Natural killer cell (primary cell): ENCODE results near the gene GAB1.

- PRO-cap: no peak
Measured at GRCh38 chr4:143186675-143187034, 1.9 kb downstream of the USP38 start.

- PRO-cap: no peak
Measured at GRCh38 chr4:143297030-143297353, 39.7 kb upstream of the GAB1 start.

GRCh38 chr4:143336721-143337516, at the start of gene GAB1:
Gene GAB1 (plus strand): TSS chr4:143336876.
- PRO-cap: bidirectional peak, plus-strand start at chr4:143336879, minus-strand start at chr4:143336570

GRCh38 chr4:143353632-143354327, 17.1 kb downstream of the GAB1 start:
- PRO-cap: no peak

- PRO-cap: no peak
Measured at GRCh38 chr4:143362280-143362909, 25.7 kb downstream of the GAB1 start.

DNA sequence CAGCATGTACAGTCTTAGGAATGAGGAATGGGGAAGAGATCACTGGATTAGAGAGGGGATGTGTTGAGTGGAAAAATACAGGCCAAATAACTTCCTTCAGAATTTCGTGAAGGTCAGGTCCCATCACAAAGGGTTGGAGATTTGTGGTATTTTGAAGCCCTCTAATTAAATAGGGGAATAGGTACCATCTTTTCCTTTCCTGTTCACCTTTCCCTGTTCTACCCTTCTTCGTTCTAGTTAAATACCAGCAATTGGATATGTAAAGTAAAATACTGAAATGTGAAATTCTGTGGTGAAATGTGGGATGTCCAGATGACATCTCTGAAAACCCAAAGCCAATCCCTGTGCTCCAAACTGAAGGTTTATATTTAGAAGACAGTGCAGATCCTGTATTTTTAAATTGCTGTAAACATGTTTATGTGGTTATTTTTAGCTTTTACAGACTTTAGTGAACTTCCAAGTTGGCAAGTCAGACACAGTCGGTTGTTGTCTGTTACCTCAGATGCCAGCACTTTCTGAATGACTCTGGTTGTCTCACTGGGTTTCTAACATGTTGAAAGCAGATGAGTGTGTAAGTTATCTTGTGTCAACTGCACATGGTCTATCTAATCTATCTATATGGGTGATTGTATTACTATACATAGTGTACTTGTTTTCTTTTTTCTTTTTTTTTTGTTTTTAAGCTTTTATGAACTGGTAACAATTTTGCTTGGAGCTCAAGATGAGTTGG, 66.0 kb downstream of the GAB1 start:
- PRO-cap: no peak

DNA sequence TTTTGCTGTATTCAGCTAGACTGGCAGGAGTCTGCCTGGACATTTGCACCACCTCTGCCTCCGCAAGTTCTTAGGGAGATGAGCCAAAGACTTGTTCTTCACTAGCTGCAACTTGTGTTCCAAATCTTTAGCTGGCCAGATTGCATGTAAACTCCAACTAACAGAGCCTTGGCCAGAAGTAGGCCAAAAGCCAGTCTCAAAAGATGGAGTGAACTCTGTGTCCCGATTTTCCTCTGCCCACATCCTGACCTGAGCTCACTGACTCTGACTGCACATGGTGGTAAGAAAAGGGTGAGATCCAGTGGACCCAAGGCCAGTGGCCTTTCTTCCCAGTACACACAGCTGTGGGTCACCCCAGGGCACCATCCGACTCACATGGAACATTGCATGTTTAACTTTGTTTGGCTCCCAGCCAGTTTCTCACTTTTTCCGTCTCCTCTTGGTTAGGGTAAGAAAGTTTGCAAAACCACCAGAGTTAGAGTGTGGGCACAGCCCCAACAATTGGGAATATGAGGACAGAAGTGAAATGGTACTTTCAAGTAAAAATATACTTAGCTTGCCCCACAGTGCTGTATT, 69.8 kb downstream of the GAB1 start:
- PRO-cap: no peak

DNA sequence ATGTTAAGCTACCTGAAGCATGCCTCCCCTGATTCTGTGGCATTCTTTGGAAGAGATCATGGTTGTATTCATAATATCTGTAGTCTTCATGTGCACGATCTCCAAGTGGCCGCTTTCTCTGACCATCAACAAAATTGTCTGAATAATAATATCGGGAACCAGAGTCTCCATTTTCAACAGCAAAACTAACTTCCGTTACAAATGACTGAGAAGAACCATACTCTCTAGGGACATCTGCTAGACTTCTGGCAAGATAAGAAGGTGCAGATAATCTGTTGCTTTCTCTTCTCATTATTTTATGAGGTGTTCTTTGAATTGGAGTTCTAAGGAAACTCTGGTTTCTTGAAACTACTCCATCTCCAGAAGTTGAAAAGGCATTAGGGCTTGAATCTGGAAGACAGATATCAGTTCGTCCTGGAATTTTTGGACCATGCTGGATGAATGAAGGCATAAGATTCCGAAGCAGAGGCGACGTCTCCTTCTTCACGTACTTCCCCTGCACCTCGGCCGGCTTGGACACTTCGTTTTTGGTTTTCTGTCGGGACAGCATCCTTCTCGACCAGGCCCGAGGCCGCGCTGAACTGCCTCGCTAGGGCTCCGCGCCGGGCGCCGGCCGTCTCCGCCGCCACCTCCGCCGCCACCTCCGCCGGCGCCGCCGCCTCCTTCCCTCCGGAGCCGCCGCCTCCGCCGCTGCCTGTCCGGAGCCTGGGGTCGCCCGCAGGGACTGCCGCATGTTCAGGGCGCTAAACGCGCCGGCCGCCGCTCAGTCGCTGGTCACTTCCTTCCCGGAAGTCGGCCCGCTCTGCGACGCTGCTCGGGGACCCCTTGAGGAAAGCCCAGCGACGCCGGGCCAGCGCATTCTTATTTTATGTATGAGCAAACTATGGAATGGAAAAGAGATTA, 6.4 kb upstream of the GYPE start:
- PRO-cap: unidirectional peak, minus-strand start at position 787 of the sequence

DNA sequence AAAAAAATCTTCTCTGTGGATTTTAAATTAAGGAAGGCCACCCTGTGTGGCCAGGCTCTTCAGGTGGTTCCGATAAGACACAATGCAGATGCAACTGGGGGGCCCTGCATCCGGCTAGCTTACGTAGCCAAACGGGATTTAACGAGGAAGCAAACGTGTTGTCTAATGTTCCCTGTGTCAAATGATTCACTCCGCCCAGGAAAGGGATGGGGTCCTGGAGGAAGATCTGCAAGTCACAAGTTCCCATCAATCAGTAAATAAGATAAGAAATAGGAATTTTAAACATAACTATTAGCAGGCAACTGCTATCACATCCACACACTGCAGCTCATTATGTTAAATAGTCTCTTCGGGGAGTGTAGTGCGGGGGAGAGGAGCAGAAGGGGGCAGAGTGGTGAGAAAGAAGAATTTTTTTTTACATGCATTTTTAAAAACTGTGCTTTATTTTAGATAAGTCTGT, 216.5 kb upstream of the GYPA start:
- PRO-cap: no peak

GRCh38 chr4:144647596-144648551, 1.9 kb downstream of the HHIP start:
- PRO-cap: no peak

GRCh38 chr4:145279070-145279528, 98.7 kb upstream of the OTUD4 start:
- PRO-cap: no peak

DNA sequence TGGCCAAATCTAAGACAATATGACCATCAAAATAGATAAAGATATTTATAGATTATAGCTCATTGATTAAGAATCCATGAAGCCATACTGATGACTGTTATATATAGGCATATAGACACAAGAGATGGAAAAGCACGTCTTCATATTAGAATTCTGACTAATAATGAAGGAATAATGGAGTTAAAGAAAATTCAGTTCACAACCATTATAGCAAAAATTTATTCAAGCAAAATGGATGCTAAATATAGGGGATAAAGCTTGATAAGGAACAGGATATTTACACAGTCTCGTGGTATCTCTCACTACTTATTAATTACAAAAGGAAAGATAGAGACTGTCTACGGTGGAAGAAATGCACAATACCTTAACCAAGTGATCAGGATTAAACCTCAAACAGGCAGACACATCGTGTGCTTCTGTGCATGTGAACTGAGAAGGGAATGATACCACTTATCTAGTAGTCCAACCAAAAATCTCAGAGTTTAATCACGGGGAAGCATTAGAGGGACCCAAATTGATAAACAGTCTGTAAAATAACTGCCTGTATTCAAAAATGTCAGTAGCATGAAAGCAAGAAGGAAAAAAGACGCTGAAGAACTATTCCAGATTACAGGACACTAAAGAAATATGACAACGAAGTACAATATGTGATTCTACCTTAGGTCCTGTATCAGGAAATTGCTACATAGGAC, 55.0 kb downstream of the SMAD1 start:
- PRO-cap: no peak

DNA sequence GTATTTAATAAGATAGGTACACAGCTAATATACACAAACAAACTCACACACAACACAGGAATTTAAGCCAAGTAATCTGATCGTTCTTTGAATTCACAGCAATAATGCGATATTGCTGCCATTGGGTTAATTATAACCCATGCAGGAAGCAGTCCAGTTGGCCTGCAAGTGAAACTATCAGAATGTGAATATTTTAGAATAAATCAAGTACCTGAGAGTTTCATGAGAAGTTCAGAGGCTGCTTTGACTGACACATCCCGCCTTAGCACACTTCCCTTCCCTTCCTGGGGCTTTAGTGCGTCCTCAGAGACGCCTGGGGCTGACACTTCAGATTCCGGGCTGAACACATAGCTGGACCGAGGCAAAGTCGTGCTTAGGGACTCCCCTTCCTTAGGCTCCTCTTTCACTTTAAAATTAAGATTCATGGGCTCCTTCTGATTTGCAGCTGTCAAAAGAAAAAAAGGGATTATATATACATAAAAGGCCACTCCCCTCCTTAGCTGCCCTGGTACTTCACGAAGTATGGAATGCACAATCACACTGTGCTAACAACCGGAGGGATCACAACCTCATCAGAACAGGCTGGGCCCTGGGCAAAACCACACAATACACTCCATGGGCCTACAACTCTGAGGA, 68.5 kb downstream of the ZNF827 start:
- PRO-cap: no peak

DNA sequence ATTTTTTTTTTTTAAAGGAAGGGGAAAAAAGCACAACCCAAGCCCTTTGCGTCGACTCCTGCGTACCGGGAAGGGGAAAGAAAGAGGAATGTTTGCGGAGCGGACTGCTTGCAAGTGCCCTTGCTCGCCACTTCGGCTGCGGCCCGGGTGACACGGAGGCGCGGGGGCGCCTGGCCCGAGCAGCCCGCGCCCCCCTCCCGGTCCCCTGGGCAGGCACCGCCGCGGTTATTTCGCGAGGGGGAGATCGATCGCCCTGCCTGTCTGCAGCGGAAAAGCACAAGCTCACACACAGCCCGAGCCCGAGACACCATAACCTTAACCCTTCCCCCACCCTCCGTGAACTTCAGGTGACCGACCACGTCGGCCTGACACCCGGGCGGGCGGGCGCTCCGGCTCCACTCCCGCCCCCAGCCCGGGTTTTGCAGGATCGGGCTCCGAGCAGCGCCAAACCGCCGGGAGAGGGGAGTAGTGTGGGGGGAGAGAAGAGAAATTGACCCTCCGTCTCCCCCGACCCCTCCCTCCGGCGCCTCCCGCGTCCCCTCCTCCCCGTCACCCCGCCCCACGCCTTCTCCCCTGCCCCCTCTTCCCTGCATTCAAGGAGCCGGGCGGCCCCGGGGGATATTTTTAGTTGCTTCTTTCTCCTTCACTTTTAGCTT, 2.1 kb downstream of the ZNF827 start:
- PRO-cap: bidirectional peak, plus-strand start at position 258 of the sequence, minus-strand start outside the sequence

DNA sequence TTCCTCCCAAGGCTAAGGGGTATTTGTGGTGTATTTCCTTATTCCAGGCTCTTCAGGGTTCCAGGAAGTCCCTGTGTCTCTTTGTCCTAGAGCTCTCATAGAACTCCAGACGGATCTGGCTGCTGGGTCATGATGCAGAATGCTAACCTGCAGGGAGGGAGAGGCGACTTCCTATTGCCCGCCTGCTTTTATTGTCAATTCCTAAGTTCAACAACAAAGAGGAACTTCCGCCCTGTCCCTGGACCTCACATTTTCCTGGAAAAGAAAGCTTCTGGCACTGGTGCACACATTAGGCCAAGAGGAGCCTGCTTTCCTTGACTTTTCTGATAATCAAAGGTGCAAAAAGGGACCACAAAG, 46.0 kb upstream of the ZNF827 start:
- PRO-cap: no peak

GRCh38 chr4:146381300-146381961, 140.3 kb downstream of the SLC10A7 start:
- PRO-cap: no peak

DNA sequence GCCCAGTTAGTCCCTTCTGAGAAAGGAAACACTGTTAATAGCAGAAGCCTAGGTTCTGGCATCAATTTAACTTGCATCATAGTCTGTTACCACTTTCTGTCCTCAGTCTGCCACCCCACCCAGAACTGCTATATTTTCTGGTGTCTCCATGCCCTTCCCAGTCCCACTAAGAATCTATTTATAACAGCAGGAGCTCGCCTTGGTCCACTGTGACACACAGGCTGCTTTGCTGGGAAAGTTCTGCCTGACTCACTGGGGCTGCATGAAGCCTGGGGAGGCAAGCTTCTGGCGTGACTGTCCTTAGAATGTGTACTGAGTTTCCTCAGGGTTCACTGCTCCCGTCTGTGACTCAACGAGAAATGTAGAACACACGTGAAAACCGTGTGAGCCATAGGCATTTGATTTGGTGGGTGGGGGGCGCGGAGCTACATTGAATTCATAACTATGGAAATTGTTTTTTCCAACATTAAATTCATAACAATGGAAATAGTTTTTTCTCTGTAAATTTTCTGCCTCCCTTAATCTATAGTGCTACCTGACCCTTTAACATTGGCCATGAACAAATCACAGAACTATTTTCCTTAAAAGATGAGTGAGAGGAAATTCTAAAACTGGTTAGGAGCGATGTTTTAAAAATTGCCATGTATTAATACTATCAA, 158.0 kb upstream of the TTC29 start:
- PRO-cap: no peak

GRCh38 chr4:147481227-147482207, 620 bp downstream of the EDNRA start:
- PRO-cap: no peak

- PRO-cap: no peak
Measured at GRCh38 chr4:147482248-147483079, 1.6 kb downstream of the EDNRA start.

DNA sequence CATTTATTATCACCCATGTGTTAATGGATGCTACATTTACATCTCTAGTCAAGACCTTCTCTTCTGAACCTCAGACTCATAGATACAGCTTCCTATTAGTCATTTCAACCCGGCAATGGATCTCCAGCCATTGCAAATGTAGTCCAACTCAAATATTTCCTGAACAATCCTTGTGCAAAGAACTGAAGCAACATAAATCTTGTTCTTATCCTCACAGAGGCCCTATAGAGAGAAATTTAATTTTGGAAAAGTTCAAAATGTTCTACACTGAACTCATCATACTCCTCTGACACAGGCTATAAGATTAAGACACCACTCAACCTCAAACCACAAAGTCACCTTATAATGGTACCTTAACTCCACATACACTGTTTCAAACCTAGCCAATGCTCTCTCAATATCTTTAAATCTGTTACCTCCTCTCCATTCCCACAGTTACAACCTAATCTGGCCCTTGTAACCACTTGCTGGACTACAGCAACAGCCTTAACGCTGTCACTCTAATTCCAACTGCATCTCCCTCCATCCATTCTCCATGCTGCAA, 3.1 kb downstream of the PRMT9 start:
- PRO-cap: no peak